Metastatic Pancreatic Carcinoma in the Ovary (tissue), 1 donor: ENCODE measurements around the gene TMEM14B.

- PRO-cap, result no peak
Measured at GRCh38 chr6:10659710-10660114, 34.7 kb downstream of the C6orf52 start.

- PRO-cap, result no peak
Measured at GRCh38 chr6:10660826-10661271, 33.6 kb downstream of the C6orf52 start.

DNA sequence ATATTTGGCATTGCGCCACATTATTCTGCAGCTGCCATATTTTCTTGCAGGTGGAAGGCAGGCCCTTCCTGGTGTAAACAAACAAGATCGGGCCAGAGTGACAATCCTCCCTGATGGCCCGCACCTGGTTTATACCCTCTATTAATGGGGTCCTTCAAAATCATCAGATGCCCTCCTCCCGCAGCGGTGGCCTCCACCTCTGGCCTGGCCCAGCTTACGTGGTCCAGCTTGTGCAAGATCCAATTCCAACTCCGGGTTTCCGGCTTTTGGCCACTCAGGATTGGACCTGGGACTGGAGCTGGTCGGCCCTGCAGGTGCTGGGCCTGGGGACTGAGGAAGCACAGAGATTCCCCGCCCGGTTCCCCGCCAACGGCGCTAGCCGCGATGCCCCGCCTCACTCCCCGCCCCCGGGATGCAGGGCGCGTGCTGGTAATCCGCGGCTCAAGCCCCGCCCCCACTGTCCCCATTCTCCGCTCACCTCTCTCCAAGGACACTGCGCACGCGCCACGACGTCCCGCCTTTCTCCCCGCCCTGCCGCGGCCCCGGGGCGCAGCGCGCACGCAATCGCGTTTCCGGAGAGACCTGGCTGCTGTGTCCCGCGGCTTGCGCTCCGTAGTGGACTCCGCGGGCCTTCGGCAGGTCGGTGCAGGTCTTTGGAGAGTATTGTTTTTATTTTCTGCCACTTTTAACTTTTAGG, at the start of gene TMEM14B:
Gene TMEM14B, plus strand, starts transcription at position 563 of the 697 bp plus-strand sequence.
- PRO-cap, result bidirectional peak, plus-strand start at position 563 of the sequence, minus-strand start at position 253 of the sequence

GRCh38 chr6:10751646-10752086, 4.1 kb downstream of the TMEM14B start:
- PRO-cap, result no peak

DNA sequence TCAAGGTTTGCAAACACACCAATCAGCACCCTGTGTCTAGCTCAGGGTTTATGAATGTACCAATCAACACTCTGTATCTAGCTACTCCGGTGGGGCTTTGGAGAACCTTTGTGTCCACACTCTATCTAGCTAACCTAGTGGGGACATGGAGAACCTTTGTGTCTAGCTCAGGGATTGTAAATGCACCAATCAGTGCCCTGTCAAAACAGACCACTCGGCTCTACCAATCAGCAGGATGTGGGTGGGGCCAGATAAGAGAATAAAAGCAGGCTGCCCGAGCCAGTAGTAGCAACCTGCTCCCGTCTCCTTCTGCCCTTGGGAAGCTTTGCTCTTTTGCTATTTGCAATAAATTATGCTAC, 5.8 kb upstream of the SMIM13 start:
- PRO-cap, result no peak

- PRO-cap, result no peak
Measured at GRCh38 chr6:11222409-11222799, 10.1 kb downstream of the NEDD9 start.

GRCh38 chr6:11263118-11263843, 30.8 kb upstream of the NEDD9 start:
- PRO-cap, result no peak

- PRO-cap, result no peak
Measured at GRCh38 chr6:11323516-11324129, 91.2 kb upstream of the NEDD9 start.

DNA sequence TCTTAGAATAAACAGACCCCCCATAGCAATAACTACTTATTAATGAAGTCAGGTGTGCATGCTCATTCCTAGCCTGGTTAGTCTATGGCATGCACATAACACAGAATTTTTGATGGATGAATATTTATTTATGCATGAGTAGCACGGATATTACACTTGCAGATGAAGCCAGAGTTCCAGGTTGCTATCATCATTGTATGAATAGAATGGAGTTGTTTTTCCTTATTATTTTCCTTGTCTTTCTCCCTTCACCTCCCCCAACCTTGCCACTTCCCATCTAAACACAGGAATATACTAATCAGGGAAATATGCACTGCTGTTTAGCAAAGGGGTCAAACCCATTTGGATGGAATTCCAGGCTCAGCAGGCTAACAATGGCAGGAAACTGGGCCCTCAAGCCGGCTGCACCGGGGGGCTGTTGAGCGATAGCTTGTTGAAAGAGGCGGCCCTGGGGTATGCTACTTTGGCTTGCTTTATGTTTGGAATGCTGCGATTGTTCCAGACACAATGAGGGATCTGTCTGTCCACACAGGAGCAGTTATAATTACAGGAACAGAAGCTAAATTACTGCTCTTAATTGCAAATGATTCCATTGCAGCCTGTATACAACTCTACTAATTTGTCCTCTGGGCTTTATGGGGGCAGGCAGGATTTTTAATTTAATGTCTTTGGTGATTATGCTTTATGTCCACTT, 112.7 kb downstream of the TMEM170B start:
- PRO-cap, result no peak

- PRO-cap, result no peak
Measured at GRCh38 chr6:11713896-11714983, 64.4 kb downstream of the ADTRP start.

DNA sequence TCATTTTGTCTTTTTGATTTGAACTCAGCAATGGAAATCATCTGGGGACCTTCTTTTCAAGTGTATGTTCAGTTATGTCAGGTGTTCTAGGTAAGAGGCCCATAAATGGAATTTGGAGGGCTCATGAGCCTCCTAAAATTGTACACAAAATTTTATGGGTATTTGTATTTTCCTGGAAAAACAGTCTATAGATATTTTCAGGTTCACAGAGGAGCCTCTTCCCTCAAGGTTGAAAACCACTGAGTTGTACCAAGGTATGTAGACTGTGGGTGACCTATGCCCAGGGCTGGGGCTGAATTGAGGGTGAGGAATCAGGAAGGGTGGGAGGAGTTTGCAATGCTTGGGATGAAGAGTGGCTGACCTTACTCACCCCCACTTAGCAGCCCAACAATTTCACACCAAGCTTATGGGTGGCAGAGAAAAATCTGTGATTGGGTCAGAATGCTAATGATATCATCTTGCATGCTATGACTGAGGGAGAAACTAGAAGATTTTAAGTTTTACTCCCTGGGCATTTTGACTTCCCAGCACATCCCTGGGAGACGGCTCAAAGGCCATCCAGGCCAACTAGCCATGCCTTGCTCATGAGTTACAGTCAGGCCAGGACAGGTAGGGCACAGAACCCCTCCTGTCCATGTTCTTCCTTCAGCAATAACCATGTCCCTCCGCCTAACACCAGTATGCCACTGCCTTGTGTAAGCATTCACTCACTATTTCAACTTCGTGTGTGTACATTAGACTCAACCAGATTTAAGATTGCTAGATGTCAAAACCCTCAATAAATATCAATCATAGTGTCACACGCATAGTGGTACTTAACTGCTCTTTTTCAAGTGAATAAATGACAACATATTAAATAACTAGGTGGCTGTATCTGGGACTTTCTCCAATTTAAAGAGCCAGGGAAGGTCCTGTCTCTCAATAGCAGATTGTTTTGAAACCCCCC, 16.7 kb downstream of the ADTRP start:
- PRO-cap, result no peak

DNA sequence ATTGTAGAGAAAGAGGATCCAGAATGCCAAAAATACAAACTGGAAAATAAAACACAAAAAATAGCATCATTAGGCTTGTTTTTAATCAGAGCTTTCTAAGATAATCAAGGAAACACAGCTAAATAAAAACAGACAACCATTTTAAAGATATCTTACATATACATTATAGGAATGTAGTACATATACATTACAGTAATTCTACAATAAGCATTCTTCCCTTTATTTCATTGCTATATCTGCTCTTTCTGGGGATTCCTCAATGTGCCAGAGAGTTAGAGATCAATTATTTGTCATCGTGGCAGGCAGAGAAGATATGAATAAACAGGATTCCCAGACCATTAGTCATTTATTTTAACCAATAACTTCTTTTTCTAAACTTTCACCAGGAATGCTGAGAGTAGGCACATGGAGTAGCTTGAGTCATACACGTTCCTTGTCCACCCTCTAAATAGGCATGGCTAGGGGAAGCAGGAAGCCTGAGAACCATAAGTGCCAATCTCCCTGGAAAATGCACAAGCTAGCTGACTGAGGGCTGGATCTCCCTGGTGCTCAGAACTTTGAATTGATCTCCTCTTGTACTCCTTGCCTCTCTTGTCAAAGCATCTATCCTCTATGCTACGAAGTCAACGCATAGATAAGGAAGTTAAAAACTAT, 12.1 kb downstream of the ADTRP start:
- PRO-cap, result no peak

- PRO-cap, result no peak
Measured at GRCh38 chr6:11834180-11834684, 55.6 kb upstream of the ADTRP start.

DNA sequence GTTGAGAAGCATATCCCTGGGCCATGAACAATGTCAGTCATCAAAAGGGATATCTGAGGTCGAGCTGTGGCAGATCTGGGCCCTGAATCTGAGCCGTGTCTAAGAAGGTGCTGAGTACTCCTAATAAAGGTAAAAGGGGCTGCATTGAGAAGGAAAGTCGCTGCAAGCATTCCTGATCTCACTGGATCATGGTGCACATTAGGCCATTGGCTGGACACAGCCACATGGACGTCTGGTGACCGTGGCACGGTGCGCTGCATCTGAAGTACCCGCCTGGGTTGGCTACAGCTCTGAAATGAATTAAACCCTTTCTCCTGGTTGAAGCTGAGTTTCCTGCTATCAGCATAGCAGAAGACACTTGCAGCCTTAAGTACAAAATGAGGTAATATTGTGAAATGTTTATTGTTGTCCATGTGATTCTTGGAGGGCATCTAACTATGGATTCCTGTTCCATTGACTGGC, 89.7 kb upstream of the ADTRP start:
- PRO-cap, result no peak

- PRO-cap, result no peak
Measured at GRCh38 chr6:12013992-12014490, 1.9 kb downstream of the HIVEP1 start.

GRCh38 chr6:12130571-12131171, 118.6 kb downstream of the HIVEP1 start:
- PRO-cap, result no peak

DNA sequence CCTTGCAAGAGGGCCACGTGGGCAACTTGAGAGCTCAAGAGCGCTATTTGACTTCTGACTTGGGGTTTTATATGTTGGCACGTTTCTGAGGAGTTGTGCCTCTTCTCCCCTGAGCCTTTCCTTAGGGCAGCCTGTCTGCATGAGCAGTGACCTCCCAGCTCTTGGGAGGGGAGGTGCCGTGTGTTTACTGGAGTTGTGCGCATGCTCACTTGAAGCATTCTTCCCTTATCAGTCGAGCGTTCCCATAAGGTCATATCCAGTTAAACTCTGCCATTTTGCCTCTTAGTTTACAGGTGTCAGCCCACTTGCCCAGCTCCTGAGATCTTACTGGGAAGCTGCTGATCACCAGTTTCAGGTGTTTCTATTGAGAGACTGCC, 122.4 kb upstream of the PHACTR1 start:
- PRO-cap, result unidirectional peak, minus-strand start at position 123 of the sequence

- PRO-cap, result no peak
Measured at GRCh38 chr6:12893502-12894094, 177.0 kb downstream of the PHACTR1 start.

GRCh38 chr6:13260704-13261341, 67.5 kb downstream of the TBC1D7 start:
- PRO-cap, result no peak

GRCh38 chr6:13277862-13278514, 50.3 kb downstream of the TBC1D7 start:
- PRO-cap, result no peak